Tongue (tissue), 2 donors: ENCODE results near the genes HSPB7, FAM131C and NECAP2.

- RAMPAGE, long total RNA = no peak
Measured at GRCh38 chr1:16015108-16015898, 2.5 kb downstream of the HSPB7 start.

DNA sequence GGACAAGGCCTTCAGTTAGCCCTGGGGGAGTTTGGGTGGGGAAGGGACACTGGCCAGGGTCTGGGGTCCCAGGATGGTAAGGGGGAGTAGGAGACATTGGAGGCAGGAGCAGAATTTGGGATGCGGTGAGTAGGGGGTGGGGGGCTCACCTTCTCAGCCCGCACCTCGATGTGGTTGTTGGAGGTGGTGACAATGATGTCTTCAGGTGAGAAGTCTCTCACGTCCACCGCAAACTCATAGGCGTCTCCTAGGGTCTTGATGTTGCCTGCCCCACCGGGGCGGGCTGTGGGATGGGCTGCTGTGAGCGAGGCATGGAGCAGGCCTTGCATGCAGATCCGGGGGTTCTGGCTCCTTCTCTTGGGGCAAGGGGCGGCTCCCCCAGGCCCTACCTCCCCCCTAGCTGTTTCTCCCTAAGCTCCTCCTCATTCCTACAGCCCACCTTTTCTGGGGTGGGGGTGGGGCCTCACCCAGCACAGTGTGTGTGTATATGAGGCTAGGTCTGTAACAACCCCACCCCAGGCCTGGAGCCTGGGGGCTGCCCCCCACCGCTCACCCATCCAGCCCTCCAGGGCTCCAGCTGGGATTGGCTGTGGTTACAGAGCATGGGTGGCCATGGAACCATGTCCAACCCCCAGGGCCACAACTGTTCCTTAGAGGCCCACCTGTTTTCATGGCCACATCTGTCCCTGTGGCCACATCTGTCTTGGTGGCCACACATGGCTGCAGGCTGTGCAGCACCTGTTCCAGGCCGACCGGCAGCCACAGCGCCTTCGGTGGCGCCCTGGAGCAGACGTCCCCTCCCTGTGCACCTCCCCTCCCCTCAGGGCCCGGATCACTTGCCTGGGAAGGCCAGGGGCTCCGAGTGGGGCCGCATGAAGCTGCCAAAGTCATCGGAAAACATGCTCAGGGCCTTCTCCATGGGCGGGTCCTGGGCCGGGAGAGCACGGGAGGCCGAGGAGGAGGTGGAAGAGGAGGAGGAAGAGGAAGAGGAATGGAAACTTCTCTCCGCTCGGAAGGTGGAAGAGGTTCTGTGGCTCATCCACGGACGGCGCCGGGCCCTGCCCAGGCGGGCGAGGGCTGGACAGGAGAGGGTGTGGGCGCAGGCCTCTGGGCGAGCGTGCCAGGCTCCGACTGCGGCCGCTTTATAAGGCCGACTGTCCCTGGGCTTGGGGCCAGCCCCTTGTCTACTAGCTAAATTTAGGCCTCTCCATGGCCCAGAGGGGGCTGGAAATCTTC lies at the start of gene HSPB7:
HSPB7 (minus strand) TSS at position 1,119 of the 1,236 bp plus-strand sequence.
- RAMPAGE, long total RNA = no peak

DNA sequence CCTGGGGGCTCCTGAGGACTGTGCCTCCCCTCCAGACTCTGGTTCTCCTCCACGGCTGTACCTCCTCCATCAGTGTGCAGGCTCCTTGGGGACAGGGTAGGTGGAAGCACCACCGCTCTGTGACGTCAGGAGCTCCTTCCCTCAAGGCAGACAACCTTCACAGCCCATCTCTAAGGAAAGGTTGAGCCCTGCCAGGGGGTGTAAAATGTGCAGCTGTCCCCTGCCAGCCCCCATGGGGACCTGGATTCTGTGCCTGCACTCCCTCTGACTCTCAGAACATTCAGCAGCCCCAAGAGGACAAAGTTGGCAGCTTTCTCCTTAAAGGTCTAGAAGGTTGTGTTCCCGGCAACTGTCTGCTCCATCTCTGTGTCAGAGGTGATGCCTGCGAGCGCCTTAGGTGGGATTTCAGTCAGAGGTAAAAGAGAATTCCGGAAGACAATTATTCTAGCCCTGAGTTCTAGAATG lies 558 bp upstream of the HSPB7 start:
- RAMPAGE, long total RNA = no peak

DNA sequence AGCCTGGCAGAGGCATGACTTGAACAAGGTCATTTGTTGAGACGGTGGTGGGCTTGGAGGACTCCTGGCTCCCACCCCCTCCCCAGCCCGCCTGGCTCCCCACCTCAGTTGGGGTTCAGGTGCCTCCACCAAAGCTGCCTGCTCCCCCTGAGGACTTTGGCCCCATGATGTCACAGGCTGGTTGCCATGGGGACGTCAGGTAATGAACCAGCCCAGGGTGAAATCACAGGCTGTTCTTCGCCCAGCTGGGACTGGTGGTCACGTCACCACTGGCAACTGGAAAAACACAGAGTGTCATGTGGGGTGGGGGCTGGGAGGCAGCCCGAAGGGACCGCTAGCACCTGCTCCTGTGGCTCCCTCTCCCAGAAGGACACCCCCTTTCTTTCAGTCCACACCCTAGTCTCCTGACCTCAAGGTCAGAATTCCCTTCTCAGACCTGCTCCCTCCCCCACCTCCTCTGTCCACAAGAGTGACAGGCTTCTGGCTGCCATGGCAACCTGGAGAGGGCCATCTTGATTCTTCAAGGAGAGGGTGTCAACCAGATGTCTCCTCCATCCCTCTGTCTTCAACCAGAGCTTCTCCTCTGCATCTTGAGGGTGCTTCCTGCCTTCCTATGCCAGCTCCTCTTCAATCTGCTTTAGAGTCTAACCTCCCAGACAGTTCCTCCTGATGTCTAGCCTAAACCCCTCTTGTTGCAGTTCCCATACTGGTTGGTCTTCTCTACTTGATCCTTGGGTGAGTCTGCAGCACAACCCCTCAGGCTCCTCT lies 6.2 kb downstream of the FAM131C start:
- RAMPAGE, long total RNA = no peak

- RAMPAGE, long total RNA = no peak
Measured at GRCh38 chr1:16073398-16074172, at the start of gene FAM131C. TSS of gene FAM131C (minus strand) at chr1:16073651.

- RAMPAGE, long total RNA = no peak
Measured at GRCh38 chr1:16075928-16076479, 2.6 kb upstream of the FAM131C start.

- RAMPAGE, long total RNA = no peak
Measured at GRCh38 chr1:16083392-16083862, 10.0 kb upstream of the FAM131C start.

- RAMPAGE, long total RNA = no peak
Measured at GRCh38 chr1:16144277-16144887, 11.5 kb downstream of the EPHA2 start.

- RAMPAGE, long total RNA = no peak
Measured at GRCh38 chr1:16146727-16147677, 8.9 kb downstream of the EPHA2 start.

GRCh38 chr1:16158668-16159471 lies 3.0 kb upstream of the EPHA2 start:
- RAMPAGE, long total RNA = no peak

- RAMPAGE, long total RNA = no peak
Measured at GRCh38 chr1:16368159-16368884, 1.3 kb downstream of the SZRD1 start.

GRCh38 chr1:16371748-16372274 lies 4.8 kb downstream of the SZRD1 start:
- RAMPAGE, long total RNA = no peak

DNA sequence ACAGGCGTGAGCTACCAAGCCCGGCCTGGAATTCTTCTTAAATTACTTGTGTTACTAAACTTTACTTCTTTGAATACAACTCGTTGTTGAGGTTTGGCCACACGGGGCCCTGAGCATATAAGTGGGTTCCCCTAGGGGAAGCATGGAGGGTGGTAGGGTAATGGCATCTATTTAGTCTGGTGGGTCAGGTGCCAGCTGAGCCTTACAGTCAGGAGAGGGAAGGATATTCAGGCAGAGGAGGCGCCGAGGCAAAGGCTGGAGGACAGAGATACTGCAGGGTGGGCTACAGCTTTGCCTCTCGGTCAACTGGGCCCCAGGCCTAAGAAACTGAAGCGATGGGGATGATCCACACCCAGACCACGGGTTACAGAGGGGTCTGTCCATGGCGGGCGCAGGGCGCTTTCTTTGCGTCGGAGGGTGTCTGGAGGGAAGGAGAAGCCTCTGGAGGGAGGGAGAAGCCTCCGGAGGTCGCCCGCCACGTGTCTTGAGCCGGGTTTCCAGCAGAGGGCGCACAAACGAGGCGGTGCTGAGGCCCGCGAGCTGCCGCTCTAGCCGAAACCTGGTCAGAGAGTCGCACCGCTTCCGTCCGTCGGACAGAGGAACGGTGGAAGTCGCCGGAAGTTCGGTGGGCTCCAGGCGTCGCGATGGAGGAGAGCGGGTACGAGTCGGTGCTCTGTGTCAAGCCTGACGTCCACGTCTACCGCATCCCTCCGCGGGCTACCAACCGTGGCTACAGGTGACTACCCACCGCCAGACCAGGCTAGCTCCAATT lies at the start of gene NECAP2:
NECAP2 (plus strand) TSS at position 607 of the 772 bp plus-strand sequence.
- RAMPAGE, long total RNA = start-site peak on the plus strand centred at position 607 of the sequence, 44 bp wide, 303 and 151 reads in 2 replicates

DNA sequence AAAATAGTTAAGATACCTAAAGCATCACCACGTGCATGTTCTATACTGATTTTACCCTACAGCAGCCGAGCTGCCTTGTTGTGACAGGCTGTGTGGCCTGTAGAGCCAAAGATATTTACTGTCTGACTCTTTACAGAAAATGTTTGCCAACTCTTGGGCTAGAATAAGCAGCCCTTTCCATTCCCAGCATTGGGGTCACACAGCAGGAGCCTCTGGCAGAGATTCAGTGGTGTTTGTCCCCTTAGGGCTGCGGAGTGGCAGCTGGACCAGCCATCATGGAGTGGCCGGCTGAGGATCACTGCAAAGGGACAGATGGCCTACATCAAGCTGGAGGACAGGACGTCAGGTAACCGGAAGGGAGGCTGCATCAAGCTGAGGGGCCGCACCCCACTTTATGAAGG lies 2.9 kb downstream of the NECAP2 start:
- RAMPAGE, long total RNA = no peak

- RAMPAGE, long total RNA = no peak
Measured at GRCh38 chr1:16458655-16459196, 18.2 kb downstream of the NECAP2 start.

DNA sequence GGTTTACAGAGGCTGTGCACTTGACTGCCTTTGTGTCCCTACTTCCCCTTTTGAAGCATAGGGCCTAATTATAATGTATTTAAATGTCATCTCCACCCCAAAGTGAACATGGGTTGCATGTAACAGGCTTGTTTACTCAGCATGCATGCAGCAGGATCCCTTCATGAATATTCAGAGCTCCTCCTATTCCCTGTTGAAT lies 100.1 kb downstream of the NECAP2 start:
- RAMPAGE, long total RNA = no peak

- RAMPAGE, long total RNA = start-site peak on the minus strand at chr1:16613495-16613556, 140 and 131 reads in 2 replicates
Measured at GRCh38 chr1:16612906-16613819, 172.6 kb downstream of the NECAP2 start.

DNA sequence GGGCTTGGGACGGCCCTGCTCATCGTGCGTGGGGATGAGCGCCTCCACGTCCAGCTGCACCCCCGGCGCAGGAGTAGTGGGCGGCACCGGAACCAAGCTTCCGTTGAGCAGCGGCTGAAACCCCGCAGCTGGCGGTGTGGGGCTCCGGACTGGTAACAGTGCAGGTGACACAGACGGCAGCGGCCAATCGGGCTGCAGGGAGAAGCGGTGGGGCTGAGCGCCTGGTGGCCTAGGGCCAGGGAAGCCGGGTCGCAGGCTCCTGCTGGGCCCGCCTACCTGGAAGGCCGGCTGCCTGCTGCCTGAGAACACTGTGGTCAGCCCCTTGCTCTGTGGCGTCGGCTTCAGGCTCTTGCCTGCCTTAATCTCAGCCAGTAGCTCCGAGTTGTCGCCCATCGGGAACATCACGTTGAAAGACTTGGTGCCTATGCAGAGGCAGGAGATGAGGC lies 225.2 kb upstream of the CROCC start:
- RAMPAGE, long total RNA = no peak

DNA sequence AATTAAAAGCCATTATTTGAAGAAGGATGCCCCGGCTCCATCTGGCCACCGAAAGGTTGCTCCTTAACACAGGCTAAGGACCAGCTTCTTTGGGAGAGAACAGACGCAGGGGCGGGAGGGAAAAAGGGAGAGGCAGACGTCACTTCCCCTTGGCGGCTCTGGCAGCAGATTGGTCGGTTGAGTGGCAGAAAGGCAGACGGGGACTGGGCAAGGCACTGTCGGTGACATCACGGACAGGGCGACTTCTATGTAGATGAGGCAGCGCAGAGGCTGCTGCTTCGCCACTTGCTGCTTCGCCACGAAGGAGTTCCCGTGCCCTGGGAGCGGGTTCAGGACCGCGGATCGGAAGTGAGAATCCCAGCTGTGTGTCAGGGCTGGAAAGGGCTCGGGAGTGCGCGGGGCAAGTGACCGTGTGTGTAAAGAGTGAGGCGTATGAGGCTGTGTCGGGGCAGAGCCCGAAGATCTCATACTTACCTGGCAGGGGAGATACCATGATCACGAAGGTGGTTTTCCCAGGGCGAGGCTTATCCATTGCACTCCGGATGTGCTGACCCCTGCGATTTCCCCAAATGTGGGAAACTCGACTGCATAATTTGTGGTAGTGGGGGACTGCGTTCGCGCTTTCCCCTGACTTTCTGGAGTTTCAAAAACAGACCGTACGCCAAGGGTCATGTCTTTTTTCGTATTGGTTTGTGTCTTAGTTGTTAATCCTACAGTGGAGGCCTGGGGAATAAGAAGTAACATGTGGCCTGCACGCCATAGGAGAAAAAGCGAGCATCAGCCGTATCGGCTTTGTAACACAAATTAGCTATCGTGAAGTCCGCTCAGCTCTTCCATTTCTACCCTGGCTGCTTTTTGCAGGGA lies 181.4 kb upstream of the CROCC start:
- RAMPAGE, long total RNA = no peak

DNA sequence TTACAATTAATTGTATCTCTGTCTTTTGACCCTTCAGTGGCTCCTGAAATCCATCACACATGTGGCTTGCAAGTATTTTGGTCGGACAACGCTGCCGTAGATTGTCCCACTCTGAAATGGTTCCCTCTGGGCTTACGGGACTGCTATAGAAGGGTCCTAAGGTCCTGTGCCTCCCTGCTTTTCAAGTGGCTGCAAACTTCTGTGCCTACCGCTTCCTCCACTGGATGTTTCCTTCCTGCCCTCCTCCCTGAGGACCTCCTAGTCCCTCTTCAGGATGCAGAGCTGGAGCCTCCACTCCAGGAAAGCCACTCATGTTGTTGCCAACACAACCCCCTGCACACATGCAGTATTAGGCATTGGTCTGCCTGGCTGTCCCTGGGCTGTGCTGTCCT lies 155.1 kb upstream of the CROCC start:
- RAMPAGE, long total RNA = no peak